Skeletal muscle cell (primary cell): ENCODE measurements around the genes NPM1 and STK10.

DNA sequence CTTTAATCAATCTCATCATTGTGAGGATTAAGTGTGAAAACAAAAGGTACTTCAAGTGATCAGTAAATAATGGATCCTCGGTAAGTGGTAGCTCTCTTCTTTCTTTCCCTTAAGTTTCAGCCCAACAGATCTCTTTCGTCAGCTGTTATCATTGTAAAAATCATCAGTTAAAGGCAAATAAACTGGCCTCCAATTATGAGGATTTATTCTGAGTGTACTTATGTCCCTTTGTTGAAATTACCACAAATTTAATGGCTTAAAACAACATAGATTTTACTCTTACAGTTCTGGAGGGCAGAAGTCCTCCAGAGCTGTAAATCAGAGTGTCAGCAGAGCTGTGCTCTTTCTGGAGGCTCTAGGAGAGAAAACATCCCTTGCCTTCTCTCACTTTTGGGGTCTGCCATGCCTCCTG is 104.6 kb downstream of the INSYN2B start:
- RRBS = no CpG with 5 or more reads among the region's 2 CpGs

GRCh38 chr5:169980631-169981116 is 379 bp upstream of the INSYN2B start:
- RRBS = no CpG with 5 or more reads among the region's 7 CpGs

DNA sequence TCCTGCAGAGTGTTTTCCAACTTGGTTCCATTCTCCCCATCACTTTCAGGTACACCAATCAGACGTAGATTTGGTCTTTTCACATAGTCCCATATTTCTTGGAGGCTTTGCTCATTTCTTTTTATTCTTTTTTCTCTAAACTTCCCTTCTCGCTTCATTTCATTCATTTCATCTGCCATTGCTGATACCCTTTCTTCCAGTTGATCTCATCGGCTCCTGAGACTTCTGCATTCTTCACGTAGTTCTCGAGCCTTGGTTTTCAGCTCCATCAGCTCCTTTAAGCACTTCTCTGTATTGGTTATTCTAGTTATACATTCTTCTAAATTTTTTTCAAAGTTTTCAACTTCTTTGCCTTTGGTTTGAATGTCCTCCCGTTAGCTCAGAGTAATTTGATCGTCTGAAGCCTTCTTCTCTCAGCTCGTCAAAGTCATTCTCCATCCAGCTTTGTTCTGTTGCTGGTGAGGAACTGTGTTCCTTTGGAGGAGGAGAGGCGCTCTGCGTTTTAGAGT is 11.6 kb downstream of the C5orf58 start:
- RRBS = no CpG with 5 or more reads among the region's 10 CpGs

DNA sequence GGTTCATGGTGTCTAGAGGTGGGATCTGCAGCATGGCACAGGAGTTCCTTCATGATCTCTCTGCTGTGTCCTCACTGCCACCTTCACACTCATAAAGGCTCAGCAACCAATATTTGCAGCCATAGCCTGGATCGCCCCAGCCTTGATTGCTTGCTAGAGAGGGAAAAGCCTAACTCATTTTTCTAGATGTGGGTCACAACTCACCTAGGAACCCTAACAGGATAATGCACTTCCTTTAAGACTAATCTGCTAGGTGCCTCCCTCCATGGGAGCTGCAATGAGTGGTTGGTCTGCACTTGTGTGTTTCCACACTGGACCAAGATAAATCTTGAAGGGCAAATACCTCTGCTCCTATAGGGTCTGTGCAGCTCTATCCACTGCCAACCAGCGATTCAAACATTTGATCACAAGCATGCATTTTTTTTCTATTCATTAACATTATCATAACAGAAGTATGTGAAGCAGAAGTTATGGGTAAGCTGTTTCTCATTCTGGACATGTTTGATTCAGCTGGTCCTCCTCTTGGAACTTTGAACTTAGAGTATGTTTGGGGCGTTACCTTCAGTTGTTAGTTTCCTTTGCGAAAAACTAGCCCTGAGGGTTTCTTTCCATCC is 16.9 kb downstream of the C5orf58 start:
- RRBS = no CpG with 5 or more reads among the region's 4 CpGs

DNA sequence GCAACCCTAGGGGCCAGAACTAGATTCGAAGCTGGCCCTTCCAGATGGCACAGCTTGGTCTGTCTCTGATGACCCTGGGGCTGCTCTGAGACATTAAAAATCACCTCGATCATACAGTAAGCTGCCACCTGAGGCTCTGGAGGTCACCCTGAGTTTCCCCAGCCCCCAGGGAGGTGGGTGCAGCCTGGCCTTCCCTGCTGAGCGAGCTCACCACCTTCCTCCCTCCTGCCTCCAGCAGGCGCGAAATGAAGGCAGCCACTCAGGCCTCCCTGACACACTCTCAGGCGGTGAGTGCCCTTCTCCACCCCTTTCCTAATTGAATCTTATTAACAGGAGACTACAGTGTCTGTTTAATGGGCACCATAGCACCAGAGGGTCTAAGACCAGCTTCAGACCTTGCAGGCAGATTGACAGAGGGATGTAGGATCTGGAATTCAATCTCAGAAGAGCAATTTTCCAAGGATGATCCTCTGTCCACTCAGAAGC is 1.6 kb upstream of the KCNMB1 start:
- RRBS = no CpG with 5 or more reads among the region's 6 CpGs

DNA sequence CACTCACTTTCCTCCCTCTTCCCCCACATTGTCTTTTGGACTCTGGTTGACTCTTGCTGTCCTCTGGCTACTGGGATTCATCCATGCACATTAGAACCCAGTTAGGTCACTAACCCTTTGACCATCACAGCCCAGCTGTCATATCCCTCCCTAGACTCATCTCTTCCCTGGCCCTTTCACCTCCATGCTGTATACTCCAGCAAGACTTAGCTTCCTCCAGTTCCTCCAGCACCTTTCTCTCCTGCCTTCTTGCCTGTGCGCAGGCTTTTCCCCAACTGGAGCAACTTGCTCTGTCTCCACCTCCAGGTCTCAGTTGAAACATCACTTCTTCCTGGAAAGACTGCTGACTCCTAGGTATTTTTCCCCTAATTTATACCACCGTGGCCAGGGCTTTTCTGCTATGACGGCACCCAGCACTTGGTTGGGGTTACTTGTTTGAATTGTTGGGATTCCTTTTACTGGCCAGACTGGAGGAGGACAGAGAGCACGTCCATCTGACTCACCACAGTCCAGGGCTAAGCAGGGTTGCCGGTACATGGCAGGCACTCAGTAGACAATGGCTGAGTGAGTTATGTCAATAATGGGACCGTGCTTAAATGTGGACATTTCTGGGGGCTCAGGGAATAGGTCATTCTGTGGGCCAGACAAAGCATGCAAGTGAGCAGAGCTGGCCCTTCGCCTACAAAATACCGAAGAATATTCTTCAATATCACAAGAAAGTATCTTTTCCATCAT is 67.5 kb downstream of the KCNIP1 start:
- RRBS = no CpG with 5 or more reads among the region's 8 CpGs

- RRBS = under 1% methylated on average over 12 of the region's 83 CpGs
Measured at GRCh38 chr5:171387207-171388245, at the start of gene NPM1. Gene NPM1 (plus strand): TSS chr5:171387849.

GRCh38 chr5:171521228-171521931 is 101.9 kb downstream of the FGF18 start:
- RRBS = no CpG with 5 or more reads among the region's 3 CpGs

- RRBS = 17% methylated on average over 7 of the region's 29 CpGs
Measured at GRCh38 chr5:171596032-171597062, 176.9 kb downstream of the FGF18 start.

DNA sequence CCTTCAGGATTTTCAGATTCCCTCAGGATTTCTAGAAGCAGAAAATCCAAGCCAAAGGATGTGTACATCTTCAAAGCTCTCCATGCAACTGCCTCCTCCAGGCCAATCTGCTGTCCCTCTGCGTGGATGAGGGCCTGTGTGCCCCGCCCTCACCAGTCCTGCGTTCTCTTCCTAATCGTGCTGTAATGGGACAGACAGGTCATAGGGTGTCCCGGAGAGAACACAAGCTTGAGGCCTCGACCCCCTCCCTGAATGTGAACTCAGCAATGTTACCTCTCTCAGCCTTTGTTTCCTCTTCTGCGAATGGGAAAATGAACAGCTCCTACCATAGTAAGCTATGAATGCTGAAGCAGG is 57.0 kb upstream of the FBXW11 start:
- RRBS = no CpG with 5 or more reads among the region's 7 CpGs

DNA sequence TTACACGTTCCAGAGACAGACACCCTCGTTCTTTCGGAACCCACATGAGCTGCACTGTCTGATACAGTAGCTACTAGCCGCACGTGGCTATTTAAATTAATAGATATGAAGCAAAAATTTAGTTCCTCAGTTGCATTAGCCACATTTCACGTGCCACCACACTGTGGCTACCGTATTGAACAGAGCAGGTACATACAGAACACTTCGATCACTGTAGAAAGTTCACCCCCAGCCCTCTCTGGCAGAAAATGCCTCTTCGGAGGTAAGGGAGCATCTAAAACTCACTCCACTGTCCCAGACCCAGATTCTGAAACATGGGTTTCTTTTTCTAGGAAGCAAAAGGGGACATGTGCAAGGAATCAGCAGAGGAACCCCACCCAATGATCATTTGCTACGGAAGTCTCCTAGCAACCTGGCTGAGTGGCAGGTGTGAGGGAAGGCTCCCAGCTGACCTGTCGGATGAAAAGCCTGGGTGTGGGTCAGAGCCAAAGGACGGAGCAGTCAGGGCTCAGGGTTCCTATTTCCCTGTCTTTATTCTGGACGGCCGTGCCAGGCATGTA is 20.3 kb downstream of the STK10 start:
- RRBS = no CpG with 5 or more reads among the region's 14 CpGs

DNA sequence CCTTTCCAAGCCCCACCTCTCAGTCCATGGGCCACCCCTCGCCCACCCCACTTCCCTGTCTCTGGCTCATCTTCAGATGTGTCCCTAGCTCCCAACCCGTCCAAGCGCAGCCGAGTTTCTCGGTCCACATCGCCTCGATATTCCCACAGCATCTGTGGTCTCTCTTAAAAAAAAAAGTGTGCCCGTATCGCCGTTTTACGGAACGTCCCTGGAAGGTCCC is 784 bp downstream of the STK10 start:
- RRBS = no CpG with 5 or more reads among the region's 12 CpGs

GRCh38 chr5:172187550-172188442 is at the start of gene STK10:
Gene STK10 (minus strand): TSS chr5:172188224.
- RRBS = 1% methylated on average over 21 of the region's 101 CpGs

DNA sequence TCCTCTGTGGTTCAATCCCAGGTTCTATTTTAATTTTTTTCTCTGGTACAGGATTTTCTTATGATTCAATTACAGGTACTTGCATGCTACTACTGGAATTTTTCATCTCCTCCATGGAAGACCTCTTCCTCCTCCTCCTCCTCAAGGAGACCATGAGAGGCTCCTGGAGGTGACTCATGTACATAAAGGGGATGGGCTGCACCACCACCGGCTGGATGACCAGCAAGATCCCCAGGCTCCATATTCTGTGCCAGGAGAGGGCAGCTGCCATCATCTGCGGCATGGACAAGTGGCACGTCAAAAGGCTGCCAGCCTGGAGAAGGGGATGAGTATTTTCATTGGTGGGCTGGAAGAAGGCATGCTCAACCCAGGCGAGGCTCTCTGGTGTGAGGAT is 28.8 kb downstream of the UBTD2 start:
- RRBS = no CpG with 5 or more reads among the region's 4 CpGs

DNA sequence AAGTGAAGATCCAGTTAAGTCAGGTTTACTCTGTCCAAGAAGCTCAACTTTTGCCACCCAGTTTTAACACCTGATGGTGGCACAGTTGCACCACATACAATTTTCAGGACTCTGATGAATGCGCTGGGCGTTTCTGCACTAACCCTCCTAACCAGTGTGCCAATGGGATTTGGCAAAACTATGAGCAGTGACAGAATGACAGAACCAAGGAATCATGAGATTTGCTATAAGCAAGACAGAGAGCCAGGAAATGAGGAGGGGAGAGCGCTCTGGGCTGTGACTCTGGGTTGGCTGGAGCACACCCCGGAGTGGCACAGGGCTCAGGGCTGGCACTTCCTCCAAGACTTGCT is 84.1 kb downstream of the SH3PXD2B start:
- RRBS = no CpG with 5 or more reads among the region's 4 CpGs

- RRBS = no CpG with 5 or more reads among the region's 6 CpGs
Measured at GRCh38 chr5:172585115-172585591, 55.9 kb upstream of the NEURL1B start.

- RRBS = no CpG with 5 or more reads among the region's 23 CpGs
Measured at GRCh38 chr5:172622004-172623221, 18.6 kb upstream of the NEURL1B start.

DNA sequence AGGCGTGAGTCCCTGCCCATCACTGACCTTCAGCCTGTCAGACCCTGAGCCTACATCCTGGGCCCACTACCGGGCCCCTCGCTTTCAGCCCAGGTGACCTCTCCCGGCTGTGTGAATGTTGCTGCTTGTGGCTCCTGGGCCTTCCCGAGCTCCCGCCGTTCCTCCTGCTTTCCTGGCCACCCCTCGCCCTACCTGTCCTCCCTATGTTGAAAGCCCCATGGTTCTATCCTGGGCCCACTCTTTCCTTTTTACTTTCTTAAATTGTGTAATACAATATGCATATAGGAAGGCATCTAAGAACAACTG is 36.8 kb downstream of the NEURL1B start:
- RRBS = no CpG with 5 or more reads among the region's 8 CpGs

GRCh38 chr5:172696415-172696885 is 55.4 kb downstream of the NEURL1B start:
- RRBS = no CpG with 5 or more reads among the region's 14 CpGs

- RRBS = no CpG with 5 or more reads among the region's 6 CpGs
Measured at GRCh38 chr5:172776082-172776652, 5.2 kb upstream of the DUSP1 start.